Natural killer cell (primary cell): ENCODE data around the gene FBXO11.

DNA sequence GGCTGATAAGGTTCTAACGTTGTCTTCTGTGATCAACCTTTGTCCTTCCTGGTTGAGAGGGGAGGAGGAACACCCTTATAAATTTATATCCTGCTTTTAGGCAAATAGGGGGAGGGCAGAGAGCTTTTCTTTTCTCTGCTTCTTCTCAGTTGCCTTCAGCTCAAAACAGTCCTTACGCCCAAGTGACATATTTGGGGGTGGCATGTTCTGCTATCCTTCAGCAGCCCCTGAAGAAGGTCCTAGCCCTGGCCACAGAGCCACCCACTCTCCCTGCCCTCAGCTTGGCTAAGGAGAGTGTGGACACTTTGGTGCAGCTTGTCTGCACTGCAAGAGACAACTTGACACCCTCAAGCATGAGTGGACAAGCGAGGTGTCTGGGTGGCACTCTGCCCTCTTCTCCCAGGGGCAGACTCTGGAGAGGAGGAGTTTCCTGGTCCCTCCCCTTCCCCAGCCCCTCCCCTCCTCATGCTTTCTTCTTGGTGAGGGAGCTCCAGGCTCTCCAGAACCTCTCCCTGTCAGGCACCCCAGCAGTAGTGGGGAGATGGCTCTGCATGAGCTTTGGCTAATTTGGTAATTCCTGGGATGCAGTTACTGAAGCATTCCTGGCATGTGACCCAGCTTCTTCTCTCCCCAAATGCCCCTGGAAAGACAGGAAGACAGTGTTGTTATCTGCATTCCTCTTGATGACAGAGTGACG, 89.5 kb downstream of the STPG4 start:
- PRO-cap, result no peak

- PRO-cap, result no peak
These were observed 11.6 kb upstream of the EPCAM start for GRCh38 chr2:47357416-47357909.

- PRO-cap, result no peak
These were observed 38.0 kb downstream of the FBXO11 start for GRCh38 chr2:47868269-47868766.

GRCh38 chr2:47905589-47906592, at the start of gene FBXO11:
Gene FBXO11, minus strand, starts transcription at chr2:47906498.
- PRO-cap, result bidirectional peak, plus-strand start at chr2:47905885, minus-strand start at chr2:47905722; unidirectional peak, minus-strand start at chr2:47906339; bidirectional peak, plus-strand start at chr2:47906815, minus-strand start at chr2:47906446

- PRO-cap, result no peak
These were observed 160.4 kb upstream of the FOXN2 start for GRCh38 chr2:48154111-48154469.

GRCh38 chr2:48474335-48475045, 33.9 kb downstream of the PPP1R21 start:
- PRO-cap, result no peak

DNA sequence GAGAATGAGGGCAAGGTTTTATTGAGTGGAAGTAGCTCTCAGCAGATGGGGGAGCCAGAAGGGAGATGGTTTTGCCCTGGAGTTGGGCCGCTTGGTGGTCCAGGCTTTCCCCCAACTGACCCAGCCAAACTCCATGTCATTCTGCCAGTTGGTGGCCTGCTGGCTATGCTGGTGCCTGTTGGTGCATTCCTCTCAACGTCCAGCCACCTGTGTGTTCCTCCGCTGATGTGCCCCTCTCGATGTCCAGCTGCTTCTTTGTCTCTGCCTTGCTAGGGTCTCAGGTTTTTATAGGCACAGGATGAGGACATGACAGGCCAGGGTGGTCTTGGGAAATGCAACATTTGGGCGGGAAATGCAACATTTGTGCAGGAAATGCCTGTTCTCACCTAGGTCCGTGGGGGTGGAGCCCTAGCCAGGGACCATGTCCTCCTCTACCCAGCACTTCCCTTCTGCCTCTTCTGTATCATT, 424.6 kb upstream of the FSHR start:
- PRO-cap, result no peak

DNA sequence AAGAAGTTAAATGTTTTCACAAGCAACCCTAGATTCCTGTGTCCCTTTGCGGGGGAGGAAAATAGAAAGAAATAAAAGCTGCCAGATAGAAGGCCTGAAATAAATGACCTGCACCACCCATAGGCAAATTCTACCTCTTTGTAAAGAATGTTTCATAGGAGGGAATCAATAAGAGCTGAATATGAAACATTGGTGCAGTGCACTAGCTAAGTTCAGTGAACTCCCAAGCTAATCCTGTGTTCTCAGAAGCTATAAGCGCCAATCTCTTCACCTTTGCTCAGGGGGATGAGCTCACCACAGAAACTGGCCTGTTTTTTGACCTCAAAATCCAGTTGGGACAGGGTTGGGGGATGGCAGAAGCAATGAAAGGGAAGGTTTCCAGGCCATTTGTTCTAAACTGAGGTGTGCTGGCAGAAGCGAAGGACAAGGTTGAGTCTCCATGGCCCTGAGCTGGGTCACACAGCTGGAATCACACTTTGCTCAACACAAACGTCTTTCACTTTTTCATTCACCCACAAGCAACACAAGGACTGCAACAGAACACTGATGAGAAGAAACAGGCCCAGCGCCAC, 258.5 kb downstream of the NRXN1 start:
- PRO-cap, result no peak

- PRO-cap, result no peak
These were observed 250.4 kb upstream of the NRXN1 start for GRCh38 chr2:51282353-51282783.

DNA sequence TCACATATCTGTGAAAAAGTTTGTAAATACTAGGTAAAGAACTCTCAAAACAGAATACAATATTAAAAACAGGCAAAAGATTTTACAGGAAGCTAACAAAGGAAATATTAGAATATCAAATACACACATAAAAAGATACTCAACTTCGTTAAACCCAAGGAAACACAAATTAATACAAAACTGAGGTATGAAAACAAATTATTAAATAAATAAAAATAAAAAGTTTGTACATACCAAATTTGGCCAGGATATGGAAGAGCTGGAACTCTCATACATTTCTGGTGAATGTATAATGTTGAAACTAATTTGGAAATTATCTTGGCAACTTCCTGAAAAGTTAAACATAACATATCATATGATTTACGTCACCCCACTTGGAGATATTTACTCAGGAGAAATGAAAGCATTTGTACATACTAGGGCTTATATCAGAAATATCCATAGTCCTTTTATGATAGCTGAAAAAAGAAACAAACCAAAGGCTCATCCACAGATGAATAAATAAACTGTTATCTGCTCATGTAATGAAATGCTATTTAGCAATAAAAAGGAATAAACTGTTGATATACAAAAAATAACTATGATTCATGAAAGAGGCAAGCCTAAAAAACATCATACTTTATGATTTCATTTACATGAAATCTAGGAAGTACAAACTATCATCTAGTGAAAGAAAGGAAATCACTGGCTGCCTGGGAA, 318.1 kb upstream of the NRXN1 start:
- PRO-cap, result no peak

DNA sequence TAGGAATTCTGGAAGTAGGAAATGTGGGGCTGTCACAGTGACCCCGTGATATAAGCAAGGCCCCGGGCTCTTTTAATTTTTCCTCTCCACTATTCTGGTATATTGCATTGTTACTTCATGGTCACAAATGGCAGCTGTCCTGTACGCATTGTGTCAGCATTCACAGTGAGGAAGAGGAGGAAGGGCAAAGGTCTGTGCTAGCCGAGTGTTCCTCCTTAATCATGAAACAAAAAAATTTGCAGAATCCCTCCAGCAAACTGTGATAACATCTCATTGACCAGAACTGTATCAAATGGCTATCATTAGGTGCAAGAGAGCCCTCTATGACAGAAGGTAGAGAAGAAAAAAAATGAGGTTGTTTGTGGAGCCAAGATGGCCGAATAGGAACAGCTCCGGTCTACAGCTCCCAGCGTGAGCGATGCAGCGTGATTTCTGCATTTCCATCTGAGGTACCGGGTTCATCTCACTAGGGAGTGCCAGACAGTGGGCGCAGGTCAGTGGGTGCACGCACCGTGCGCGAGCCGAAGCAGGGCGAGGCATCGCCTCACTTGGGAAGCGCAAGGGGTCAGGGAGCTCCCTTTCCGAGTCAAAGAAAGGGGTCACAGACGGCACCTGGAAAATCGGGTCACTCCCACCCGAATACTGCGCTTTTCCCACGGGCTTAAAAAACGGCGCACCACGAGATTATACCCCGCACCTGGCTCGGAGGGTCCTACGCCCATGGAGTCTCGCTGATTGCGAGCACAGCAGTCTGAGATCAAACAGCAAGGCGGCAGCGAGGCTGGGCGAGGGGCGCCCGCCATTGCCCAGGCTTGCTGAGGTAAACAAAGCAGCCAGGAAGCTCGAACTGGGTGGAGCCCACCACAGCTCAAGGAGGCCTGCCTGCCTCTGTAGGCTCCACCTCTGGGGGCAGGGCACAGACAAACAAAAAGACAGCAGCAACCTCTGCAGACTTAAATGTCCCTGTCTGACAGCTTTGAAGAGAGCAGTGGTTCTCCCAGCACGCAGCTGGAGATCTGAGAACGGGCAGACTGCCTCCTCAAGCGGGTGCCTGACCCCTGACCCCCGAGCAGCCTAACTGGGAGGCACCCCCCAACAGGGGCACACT, 180.6 kb upstream of the CHAC2 start:
- PRO-cap, result no peak

DNA sequence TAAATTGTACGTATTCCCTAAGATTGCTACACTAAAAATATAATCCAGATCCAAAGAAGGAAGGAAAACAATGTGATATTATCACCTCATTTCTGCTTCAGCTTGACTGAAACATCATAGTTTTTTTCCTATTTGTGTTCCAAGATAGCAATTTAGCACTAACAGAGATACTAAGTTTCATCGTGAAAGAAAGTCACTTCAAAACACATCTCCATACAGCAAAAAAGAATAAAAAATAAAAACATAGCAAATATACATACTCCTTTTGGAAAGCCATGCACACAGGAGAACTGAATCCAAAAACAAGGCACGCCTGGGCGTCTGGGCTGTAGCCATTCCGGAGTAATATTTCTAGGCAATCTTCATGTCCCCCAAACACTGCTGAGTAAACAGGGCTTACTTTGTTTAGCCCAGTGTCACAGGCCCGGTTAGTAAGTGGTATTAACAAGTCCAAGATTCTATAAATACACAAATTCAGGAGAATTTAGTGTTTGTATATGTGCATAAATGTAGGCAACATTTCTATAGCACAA, 53.4 kb upstream of the CHAC2 start:
- PRO-cap, result no peak

GRCh38 chr2:53767271-53767713, 312 bp upstream of the CHAC2 start:
- PRO-cap, result bidirectional peak, plus-strand start at chr2:53767965, minus-strand start at chr2:53767527

DNA sequence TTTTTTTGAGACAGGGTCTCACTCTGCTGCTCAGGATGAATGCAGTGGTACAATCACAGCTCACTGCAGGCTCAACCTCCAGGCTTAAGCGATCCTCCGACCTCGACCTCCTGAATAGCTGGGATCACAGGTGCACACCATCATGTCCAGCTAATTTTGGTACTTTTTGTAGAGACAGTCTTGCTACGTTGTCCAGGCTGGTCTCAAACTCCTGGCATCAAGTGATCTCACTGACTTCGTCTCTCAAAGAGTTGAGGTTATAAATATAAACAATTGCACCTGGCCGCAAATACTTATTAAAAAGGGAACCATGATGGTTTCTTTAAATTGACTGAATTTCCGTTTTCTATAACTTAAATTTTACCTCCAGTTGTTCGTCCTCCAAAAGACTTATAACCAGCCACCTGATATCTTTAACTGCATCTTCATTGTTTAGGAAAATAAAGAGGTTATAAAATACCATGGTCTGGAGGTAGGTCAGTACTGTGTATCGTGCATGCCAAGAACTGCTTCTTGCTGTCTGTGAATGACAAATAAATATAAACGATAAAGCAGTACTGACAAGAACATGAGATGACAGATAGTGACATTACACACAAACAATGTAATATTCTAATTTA, 14.3 kb upstream of the GPR75 start:
- PRO-cap, result no peak

DNA sequence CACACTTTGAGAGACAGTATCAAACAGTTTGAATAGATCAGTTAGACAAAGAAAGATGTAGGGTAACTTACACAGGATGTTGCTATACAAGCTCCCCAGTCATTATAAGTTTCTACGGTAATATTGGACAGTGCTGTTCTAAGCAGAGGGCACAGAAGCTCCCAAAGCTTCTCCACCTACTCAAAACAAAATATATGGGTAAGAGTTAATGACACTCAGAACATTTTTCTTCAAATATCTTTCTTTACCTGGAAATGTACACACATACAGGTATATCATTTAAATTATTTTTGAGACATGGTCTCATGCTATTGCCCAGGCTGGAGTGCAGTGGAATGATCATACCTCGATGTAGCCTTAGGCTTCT, 30.2 kb upstream of the GPR75 start:
- PRO-cap, result no peak

- PRO-cap, result no peak
These were observed 53.7 kb upstream of the SPTBN1 start for GRCh38 chr2:54402248-54402927.

- PRO-cap, result no peak
These were observed 44.7 kb downstream of the SPTBN1 start for GRCh38 chr2:54500691-54501297.

DNA sequence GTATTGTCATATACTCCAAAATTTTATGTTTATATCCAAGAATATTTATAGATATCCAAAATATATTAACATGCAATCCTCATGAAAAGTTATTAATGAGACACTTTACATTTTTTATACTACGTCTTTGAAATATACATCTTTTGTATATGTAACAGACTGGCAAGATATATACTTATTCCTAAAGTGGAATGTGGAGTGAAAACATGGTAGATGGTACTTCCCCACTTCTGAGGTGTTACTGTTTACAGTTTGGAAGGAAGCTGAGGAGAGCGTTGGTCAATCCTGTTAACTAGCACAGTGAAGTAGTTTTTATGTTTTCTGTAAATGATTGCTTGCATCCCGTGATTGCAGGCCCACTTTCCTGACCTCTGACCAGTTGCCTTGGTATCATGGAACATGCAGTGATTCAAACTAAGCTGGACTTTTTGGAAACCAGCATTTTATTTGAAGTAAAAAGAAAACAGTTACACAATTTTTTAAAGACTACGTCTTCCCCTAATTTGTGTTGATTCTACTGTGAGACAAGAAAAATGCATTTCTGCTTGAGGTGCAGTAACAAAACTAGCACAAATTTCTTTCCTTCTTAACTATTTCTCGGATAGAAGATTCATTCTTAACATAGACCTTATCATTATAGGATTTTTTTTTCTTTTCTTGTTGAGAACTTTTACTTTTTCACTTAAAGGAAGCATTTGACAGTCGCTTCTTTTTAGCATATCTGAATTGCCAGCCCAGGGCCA, 76.4 kb downstream of the SPTBN1 start:
- PRO-cap, result no peak

DNA sequence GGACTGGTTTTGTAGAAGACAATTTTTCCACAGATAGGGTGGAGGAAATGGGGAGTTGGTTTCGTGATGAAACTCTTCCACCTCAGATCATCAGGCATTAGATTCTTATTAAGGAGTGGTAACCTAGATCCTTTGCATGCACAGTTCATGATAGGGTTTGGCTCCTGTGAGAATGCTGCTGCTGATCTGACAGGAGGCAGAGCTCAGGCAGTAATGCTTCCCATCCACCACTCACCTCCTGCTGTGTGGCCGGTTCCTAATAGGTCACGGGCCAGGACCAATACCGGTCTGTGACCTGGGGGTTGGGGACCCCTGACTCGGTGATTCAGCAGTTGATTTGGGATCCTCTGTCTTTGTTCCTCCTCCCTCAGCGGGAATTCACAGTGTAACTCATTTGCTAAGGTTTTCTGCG, 117.1 kb downstream of the SPTBN1 start:
- PRO-cap, result no peak

GRCh38 chr2:54618246-54618569, 105.3 kb upstream of the EML6 start:
- PRO-cap, result no peak